OCI-LY7 (cell line): ENCODE measurements around the genes UBASH3A and CBS.

DNA sequence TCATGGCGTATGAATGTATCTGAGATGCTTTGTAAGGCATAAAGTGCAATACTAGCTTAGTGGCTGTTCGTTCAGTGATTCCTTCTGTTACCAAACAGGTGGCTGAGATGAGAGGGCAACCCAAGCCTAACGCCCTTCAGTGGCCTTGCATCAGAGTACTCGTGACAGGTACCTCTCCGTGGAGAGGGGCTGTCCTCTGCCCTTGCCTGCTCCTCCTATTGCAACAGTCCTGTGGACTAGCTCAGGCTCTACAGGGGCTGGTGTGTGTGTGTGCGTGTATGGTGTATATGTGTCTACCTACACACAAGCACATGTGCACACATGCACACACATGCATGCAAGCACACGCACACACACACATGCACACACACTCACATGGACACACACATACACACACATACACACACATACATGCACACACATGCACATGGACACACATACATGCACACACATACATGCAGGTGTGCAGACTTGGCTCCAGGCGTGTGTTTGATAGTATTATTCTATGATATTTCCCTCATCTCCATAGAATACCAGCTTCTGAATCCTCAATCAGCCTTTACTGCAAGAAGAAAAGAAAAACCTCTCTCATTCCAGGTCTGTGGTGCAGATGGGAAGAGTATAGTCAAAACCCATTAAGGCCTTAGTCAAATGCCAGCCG, 15.1 kb downstream of the TFF3 start:
- PRO-cap, result no peak
- RAMPAGE, long total RNA, result no peak

- PRO-cap, result no peak
- RAMPAGE, long total RNA, result no peak
Observed at GRCh38 chr21:42309871-42310978, 5.0 kb downstream of the TFF3 start.

DNA sequence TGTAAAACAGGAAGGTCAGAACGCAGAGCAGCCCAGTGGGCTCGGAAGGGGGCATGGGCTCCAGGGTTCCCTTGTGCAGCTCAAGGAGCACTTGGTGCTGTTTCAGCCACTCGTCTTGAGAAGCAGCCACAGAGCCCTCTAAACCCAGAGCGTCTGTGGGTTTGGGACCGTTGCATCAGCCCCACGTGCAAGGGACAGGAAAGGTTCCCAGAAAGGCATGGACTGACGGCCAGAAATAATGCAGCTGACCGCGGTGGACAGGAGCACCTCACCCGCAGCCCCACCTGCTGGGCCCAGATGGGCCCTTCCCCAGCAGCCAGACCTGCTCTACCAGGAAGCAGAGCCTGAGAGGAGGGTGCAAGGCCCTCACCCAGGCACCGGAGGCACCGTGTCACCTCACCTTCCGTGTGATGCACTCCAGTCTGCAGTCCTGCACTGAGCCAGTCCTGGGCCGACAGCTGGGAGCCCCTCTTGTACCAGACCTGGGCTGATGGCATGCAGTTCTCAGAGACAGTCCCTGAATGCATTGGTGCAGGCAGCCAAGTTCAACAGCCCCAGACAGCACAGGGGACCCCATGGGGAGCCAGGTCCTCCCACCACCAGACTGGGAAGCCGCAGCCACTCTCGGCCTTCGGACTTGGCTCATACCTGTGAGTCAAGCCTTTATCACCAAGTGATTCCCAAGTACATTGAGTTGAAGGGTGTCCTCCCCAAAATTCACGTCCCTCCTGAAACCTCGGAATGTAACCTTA, 4.8 kb upstream of the TFF3 start:
- PRO-cap, result no peak
- RAMPAGE, long total RNA, result no peak

DNA sequence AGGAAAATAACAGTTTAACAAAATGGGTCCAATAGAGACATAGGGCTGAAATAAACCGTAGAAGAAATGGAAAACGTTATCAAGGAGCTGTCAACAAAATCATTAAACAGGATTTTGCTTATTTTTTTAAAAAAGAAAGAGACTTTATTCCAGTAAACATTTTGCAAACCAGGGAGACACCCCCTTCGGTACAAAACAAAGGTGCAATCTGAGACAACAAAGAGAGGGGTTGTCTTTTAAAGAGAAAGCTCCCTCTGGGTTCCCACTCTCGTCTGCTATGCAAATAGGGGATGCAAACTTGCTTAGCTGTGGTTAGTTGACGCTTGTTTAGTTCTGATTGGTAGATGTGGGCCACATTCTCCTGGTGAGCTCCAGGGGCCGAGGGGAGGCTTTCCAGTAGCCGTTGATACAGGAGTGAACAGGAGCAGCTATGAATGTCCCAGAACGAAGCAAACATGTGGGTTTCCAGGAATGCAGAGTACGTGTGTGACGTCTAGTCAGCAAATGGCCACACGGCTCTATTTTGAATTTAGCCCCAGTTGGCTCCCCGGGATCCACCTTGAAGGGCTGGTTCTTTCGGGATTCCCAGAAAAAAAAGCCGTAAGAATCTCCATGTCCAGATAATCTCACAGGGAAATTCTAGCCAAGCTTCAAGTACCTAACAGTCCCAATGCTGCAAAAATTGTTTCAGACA, 14.8 kb downstream of the TFF2 start:
- PRO-cap, result no peak
- RAMPAGE, long total RNA, result no peak

DNA sequence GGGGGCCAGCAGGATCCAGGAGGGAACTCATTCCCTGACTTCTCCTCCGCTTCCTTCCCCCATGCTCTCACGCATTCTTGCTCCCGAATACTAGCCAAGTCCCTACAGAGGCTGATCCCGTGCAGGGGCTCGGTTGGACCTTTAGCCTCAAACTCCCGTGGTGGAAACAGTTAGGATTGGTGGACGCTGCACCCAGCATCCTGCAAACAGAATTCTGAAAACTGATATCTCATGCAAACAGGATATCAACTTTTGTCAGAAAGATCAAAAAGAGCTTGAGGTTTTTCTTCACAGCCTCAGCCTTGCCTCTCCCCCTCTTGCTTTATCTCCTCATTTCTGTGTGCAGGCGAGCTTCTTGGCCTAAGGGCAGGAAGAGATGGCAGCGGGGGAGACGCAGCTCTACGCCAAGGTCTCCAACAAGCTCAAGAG, at the start of gene UBASH3A:
TSS of gene UBASH3A (plus strand) at position 333 of the 429 bp plus-strand sequence.
- PRO-cap, result no peak
- RAMPAGE, long total RNA, result no peak

GRCh38 chr21:42464785-42466089, 30.8 kb downstream of the RSPH1 start:
- PRO-cap, result no peak
- RAMPAGE, long total RNA, result no peak

DNA sequence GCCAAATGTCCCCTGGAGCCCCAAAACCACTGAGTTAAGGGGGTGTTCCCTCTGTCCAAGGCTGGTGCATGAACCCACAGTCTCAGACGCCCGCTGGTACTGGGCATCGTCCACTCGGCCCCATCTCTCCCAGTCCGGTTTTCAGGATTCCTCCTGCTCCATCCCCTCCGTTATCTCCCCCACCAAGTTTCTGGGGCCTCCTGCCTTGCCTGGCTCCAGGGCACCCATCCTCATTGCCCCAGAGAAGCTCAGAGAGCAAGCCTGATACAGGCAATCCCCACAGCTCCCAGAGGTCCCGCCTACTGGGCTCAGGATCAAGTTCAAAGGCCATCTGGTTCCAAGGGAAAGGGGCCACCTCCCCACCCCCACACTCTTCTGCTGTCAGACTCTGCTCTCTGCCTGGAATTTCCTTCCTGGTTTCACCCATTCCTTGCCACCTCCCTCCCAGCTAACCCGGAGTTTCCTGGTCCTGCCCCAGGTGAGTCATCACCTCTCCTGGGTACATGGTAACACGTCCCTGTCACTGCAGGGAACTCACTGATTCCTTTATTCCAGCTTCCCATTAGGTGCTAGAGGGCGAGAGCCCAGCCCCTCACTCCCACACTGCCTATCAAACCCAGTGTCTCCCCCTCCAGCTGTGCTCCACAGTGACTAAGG, 22.0 kb downstream of the RSPH1 start:
- PRO-cap, result no peak
- RAMPAGE, long total RNA, result no peak

DNA sequence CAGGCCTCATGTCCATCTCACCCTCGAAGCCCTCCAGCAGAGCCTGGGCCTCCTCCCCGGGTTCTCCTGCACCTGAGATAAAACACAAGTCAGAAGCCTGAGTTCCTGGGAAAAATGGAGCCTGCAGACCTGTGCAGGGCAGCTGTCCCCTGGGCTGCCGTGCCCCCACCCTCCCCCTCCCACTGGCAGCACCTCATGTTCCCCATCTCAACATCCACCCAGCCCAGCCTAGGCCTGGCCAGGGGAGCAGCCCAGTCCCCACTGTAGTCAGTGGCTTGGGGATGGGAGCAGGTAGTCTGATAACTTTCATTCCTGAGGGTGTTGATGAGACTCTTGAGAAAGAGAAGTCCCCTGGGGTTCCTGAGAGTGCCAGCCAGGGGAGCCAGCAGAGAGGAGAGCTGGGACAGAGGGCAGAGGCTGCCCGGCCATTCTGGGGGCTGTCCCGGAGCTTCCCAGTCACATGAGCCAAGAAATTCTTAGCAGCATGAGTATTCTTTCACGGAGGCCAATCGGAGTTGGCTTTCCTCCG, 20.0 kb downstream of the RSPH1 start:
- PRO-cap, result no peak
- RAMPAGE, long total RNA, result no peak

DNA sequence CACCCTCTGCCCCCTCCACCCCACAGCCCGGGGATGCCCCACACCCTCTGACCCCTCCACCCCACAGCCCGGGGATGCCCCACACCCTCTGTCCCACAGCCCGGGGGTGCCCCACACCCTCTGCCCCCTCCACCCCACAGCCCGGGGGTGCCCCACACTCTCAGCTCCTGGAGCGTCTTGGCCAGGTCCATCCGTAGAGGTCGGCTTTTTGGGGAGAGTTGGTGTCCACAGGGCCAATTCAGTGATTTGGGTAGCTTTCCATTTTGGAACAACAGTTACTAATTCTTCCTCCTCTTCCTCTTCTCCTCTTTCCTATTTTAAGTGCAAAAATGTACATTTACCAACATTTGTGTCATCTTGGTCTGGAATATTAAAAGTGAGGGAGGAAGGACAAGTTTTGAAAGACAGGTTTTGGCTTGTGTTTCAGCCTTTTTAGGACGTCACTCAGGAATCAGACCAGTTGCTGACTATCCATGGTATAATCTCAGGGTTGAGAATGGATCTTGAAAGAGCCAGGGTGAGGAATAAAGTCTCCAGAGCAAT, 18.8 kb downstream of the RSPH1 start:
- PRO-cap, result no peak
- RAMPAGE, long total RNA, result no peak

DNA sequence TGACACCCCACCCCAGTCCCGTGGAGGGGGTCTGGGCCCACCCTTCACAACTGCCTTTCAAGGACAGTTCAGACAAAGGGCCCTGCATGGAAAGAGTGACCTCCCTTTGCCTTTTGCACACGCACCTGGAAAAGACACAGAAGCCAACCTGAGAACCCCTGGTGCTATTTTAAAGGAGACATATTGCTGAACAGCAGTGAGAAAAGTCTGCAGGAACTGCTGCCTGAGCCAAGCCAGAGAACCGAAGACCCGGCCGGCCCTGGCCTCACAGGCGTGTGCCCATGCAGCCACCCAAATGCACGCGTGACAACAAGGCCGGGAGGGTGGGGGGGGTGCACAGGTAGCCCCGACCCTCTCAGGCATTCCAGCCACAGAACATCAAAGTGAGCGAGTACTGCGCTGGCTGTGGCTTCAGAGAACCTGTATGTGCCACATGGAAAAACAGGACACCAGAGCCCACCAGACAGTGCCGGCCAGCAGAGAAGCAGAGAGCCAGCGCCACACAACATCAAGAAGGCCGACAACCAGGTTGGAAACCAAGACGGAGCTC, 66.8 kb downstream of the SLC37A1 start:
- PRO-cap, result no peak
- RAMPAGE, long total RNA, result no peak

GRCh38 chr21:42652466-42653324, 726 bp upstream of the PDE9A start:
- PRO-cap, result no peak
- RAMPAGE, long total RNA, result no peak

DNA sequence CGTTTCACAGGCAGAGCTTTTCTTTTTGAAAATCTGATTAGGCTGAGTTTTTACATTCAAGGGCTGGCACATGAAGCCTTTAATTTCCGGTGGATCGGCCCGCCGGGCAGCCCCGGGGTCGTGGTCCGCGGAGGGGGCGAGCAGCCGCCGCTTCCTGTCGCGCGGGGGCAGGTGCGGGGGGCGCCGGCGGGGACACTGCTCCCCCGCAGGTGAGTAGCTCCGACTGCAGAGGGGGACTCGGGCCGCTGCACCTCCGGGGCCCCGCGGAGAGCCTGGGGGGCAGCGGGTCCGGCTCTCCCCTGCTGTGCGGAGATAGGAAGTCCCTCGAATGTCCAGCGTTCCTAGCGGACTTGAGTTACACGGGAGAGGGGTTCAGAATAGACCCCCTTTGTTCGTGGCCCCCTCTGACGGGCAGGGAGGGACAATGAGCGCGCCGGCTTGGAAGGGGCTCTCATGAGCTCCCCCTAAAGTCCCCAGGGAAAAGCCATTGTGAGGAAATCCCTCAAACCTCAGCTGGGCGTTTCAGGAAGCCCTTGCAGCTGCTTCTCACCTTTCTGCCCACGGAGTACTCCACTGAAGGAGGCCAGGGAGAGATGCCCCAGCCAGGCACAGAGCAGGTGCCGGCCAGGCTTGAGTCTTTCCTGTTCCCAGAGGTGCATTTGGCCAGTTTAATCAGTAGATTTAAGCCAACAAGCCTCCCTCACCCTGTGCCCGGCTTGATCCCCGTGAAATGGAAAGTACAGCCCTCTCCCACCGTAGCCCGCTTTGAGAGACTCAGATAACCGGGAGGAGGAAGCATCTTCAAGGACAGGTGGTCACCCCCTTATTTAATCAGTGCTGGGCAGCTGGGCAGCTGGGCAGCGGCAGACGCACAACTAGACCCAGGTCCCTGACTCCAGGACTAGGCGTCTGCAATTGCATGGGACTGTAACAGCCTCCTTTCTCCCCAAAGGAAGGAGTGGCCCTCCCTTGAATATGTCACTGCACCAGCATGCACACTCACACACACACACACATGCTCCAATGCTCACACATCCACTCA, 1.0 kb downstream of the PDE9A start:
- PRO-cap, result bidirectional peak, plus-strand start at position 563 of the sequence, minus-strand start at position 426 of the sequence
- RAMPAGE, long total RNA, result no peak

- PRO-cap, result no peak
- RAMPAGE, long total RNA, result no peak
Observed at GRCh38 chr21:42746545-42747708, 93.5 kb downstream of the PDE9A start.

- PRO-cap, result no peak
- RAMPAGE, long total RNA, result no peak
Observed at GRCh38 chr21:42864639-42865338, 14.6 kb downstream of the WDR4 start.

DNA sequence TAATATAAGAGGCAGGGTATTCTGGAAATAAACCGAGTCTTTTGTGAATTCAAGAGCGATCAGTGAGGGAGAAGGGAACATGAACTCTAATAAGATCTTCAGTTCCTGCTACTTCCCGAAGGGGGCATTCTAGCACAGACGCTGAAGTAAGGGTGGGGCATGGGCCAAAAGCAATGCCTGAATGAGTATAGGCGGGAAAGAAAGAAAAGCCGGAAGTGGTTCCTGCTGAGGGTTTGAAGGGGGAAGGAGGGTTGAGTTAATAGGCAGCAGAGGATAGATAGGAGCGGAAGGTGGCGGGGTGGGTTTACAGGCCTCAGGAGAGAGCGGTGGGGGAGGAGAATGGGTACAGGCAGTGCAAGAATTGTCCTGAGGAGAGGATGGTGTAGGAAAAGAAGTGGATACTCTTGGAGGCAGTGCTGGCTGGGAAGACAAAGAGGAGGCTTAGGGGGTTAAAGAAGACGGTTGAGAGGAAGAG, 1.5 kb downstream of the ERVH48-1 start:
- PRO-cap, result bidirectional peak, plus-strand start at position 254 of the sequence, minus-strand start at position 64 of the sequence
- RAMPAGE, long total RNA, result no peak

DNA sequence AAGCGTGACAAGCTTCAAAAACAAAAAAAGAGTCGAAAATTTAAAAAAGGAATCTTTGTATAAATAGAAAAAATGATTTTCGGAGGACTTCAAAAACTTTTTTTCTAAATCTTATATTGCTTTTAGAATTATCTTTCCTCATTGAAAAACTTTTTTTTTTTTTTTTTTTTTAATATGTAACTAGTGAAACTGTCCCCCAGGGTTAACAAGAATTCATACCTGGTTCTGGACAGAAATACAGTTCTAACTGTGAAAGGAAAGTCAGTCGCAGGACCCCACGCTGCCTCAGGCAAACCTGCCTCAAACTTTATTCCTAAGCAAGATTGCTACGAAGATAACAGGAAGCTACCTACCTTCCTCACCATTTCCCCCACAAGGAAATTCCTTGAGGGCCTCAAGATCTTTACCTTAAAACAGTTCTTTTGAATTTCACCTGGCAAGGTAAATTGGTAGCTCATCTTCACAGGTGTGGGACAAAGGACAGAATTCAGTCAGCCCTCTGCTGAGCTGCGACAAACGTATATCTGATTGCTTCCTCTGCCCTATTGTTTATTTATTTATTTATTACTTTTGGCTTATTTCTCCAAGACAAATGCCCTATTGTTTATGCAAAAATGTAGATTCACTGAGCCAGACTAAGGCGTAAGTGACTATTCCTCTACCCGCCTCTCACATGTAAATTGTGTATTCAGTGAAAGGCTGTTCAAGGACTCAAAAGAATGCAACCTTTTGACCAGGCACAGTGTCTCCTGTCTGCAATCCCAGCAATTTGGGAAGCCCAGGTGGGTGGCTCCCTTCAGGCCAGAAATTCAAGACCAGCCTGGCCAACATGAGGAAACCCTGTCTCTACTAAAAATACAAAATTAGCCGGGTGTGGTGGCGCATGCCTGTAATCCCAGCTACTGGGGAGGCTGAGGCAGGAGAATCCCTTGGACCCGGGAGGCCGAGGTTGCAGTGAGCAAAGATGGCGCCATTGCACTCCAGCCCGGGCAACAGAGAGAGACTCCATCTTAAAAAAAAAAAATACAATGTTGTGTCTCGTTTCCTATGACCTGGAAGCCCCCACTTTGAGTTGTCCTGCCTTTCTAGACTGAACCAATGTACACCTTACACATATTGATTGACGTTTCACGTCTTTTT, 17.4 kb upstream of the PKNOX1 start:
- PRO-cap, result no peak
- RAMPAGE, long total RNA, result no peak

- PRO-cap, result no peak
- RAMPAGE, long total RNA, result no peak
Observed at GRCh38 chr21:43075689-43075888, at the start of gene CBS. TSS of gene CBS (minus strand) at chr21:43075835.

- PRO-cap, result no peak
- RAMPAGE, long total RNA, result no peak
Observed at GRCh38 chr21:43299372-43299736, 127.6 kb downstream of the SIK1 start.

- PRO-cap, result no peak
- RAMPAGE, long total RNA, result no peak
Observed at GRCh38 chr21:43339598-43340356, 87.2 kb downstream of the SIK1 start.

- PRO-cap, result no peak
- RAMPAGE, long total RNA, result no peak
Observed at GRCh38 chr21:43354910-43355766, 71.8 kb downstream of the SIK1 start.